ENCODE results near the gene RPL10L.

GRCh38 chr14:36255964-36256591 is 64.4 kb downstream of the MBIP start:
- PRO-cap = no peak

DNA sequence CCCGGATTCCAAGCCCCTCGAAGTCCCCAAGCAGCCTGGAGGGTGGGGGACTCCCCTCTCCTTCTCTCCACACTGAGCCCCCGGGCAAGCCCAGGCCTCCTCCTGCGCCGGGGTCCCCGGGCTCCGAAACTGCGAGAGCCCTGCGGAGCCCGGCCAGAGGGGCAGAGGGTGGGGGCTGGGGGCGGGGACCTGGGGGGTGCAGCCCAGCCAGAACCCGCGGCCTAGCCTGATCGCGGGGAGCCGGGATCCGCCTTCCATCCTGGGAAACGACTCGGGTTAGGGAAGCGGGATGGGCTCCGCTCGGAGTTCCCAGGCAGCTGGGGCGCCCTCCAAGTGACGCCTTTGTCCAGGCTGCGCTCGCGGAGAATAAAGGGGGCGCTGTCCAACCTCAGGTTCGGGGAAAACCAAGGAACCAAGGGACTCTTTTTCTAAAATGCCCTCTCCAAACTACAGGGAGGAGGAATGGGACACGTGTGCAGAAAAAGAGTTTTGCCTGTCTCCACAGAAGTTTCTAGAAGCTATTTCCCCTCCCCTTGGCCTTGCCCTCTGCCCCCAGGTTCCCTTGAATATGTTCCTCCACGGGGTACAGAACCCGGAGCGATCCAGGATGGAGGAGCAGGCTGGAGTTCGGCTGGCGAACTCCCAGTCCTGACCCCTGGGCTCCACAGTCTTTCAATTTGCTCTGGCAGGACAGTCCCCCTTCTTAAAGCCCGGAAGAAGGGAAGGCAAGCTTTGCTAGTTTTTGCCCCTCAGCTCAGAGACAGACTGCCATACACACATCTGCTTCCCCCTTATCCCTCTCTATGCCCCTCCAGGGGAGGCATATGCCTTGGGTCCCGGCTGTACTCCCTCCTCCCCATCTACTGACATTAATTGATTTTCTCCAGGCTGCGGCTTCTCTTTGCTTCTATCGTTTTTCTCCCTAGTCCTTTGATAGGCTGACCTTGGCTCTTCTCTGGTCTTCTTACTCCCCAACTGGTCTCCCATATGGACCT is 13.9 kb downstream of the NKX2-1 start:
- PRO-cap = no peak

- PRO-cap = no peak
Observed at GRCh38 chr14:36656609-36657135, 5.0 kb upstream of the PAX9 start.

DNA sequence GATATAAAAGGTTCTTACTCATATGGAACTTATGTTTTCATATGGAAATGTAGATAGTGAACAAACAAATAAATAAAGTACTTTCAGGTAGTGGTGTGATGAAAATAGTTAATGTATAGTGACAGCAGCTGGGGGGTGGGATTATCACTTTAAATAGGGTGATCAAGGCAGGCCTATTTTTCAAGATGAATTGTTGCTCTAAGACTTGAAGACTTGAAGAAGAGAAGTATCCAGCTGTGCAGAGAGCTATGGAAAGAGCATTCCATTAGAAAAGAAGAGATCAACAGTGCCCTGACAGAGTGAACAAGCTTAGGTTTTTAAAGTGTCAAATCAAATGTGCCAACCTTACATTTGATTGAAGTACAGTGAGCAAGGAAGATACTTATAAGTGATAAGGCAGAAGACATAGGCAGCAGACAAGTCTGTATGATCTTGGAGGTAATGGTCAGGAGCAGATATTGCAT is 117.3 kb downstream of the MIPOL1 start:
- PRO-cap = no peak

DNA sequence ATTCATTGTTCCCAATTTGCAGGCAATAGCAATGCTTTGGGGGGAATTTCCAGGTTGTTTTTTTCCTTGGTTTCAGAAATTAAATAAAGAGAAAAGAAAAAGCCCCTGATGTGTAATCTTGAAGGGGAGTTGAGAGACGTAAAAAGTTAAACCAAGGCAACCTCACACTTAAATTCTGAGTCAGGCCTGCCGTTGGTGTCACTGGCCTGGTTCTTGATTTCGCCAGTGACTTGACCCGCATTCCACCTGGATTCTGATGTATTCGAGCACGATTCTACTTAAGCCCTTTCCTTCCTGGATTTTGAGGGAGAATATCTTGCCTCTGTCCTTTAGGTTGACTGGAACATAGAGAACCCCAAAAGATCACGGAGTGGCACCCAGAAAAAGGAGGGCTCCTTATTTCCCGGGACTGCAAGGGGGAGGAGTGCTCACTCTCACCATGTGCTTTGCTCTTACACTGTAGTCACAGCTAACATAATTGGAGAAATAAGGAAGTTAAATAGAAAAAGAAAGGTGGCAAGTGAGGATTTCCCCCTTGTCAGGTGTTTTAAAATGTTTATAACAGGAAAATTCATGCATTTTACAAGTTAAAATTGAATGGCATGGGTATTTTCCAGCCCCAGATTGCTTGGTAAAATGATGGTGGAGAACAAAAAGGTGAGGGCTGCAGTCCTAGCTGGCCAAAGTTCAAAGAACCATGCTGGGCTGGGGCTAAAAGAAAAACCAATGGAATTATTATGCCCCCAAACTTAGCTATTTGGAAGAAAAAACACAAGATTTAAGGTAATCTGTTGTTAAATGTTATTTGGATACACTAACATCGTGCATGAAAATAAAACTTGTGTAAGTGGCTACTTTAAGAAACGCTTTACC is 9.0 kb downstream of the FOXA1 start:
- PRO-cap = no peak

DNA sequence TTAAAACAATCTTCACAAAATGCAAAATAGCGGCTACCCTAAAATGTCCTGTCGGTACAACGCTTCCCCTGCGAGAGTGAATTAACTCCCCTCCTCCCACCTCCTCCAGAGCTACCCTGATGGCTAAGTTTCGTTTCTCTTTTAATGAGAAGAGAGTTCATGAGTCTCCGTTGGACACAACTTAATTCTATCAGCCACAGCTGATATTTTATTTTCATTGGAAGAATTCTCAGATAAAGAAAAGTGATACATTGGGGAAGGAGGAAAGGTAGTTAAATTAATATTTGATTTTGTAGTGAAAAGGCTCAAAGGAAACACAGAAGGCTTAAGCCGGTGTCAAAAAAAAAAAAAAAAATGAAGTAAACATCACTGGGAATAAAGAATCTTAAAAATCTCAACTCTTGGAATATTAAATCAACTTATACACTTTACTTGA is 5.6 kb downstream of the FOXA1 start:
- PRO-cap = no peak

DNA sequence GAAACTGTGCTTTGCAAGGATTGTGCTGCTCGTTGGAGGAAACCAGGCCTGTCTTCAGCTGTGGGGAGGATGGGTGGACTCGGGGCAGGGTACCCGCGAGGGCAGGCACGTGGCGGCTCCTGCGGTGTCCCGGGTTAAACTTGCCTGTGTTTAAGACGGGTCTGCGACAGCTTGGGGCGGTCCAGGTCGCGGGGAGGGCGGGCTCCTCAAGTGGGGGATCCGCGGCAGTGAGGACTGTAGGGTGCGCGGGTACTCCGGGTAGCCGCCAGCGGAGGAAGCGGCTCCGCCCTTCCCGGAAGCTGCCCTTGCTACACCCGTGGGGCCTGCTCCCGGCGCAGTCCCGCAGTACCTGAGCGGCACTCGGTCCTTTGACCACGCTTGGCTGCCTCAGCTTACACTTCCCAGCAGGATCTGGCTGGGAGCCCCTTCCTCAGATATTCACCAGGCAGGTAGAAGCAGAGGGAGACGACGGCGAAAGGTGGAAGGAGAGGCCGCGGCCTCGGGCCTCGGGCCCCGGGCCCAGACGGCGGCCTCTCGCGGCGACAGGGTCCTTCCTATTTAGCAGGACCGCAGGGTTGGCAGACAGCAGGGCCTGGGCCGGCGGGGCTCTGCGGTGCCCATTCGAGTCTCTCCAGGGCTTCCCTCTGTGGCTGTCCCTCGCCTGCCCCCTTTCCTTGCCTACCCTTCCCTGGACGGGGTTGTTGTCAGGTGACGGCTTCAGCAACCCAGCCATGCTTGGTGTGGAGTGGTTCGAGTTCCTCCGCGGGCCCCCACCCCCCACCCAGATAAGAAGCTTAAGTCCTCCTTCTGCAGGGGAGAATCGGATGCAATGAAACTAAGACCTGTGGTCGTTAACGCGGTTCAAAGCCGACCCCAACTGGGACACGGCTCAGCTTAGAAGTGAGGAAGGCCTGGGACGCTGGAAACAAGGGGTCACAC is 3.0 kb downstream of the TTC6 start:
- PRO-cap = no peak

- PRO-cap = no peak
Observed at GRCh38 chr14:37622032-37623198, 27.0 kb downstream of the TTC6 start.

DNA sequence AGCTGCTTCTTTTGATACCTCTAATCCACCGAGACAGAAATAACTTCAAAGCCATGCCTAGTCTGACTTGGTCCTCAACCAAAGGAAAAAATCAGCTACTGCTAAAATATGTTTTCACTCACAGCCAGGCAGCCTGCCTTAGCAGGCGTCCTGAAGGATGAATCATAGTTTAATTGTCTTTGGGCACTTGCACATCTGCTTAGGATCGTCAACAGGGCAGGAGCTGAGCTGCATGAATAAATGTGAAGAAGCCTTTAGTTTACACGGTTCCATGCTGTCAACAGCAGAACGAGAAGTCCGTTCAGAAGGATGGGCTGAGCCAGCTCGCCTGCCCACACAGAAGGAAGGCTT is 269.8 kb downstream of the TTC6 start:
- PRO-cap = no peak

GRCh38 chr14:39114700-39115178 is 616 bp downstream of the GEMIN2 start:
- PRO-cap = no peak

- PRO-cap = no peak
Observed at GRCh38 chr14:39180946-39182072, 6.3 kb downstream of the PNN start.

- PRO-cap = no peak
Observed at GRCh38 chr14:39182921-39183924, 8.2 kb downstream of the PNN start.

GRCh38 chr14:39957226-39957593 is 525.0 kb upstream of the FBXO33 start:
- PRO-cap = no peak

DNA sequence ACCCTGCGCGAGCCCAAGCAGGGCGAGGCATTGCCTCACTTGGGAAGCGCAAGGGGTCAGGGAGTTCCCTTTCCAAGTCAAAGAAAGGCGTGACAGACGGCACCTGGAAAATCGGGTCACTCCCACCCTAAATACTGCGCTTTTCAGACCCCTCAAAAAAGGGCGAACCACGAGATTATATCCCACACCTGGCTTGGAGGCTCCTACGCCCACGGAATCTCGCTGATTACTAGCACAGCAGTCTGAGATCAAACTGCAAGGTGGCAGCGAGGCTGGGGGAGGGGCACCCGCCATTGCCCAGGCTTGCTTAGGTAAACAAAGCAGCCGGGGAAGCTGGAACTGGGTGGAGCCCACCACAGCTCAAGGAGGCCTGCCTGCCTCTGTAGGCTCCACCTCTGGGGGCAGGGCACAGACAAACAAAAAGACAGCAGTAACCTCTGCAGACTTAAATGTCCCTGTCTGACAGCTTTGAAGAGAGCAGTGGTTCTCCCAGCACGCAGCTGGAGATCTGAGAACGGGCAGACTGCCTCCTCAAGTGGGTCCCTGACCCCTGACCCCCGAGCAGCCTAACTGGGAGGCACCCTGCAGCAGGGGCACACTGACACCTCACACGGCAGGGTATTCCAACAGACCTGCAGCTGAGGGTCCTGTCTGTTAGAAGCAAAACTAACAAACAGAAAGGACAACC is 1136.5 kb downstream of the FSCB start:
- PRO-cap = no peak

GRCh38 chr14:44898596-44898937 is 1.5 kb downstream of the C14orf28 start:
- PRO-cap = no peak

- PRO-cap = no peak
Observed at GRCh38 chr14:44942008-44942827, 19.5 kb downstream of the KLHL28 start.

- PRO-cap = no peak
Observed at GRCh38 chr14:45246719-45247132, 6.3 kb downstream of the MIS18BP1 start.

- PRO-cap = no peak
Observed at GRCh38 chr14:45251806-45252412, 1.1 kb downstream of the MIS18BP1 start.

GRCh38 chr14:46063809-46064434 is 587.7 kb downstream of the RPL10L start:
- PRO-cap = no peak

DNA sequence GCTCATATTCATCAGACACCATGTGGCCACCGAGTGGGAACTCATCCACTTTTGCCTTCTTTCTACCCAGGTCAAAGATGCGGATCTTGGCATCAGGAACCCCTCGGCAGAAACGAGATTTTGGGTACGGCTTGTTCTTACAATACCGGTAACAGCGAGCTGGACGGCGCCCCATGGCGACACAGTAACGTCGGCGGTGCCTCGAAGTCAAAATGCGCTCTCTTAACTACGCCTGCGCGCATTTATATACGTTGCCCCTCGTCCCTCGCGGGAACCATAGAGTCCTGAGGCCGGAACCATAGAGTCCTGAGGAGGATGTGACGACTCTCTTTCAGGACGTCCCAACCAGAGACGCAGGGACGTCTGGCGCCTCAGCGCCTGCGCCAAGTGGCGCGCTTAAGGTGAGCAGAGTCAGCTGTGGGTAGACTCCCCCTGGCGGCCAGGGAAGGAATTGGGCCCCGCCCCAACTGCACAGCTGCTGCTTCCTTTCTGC is at the start of gene RPL10L:
RPL10L (minus strand) TSS at position 220 of the 493 bp plus-strand sequence.
- PRO-cap = no peak